ENCODE data around the genes CATSPER2 and TRIM69.

DNA sequence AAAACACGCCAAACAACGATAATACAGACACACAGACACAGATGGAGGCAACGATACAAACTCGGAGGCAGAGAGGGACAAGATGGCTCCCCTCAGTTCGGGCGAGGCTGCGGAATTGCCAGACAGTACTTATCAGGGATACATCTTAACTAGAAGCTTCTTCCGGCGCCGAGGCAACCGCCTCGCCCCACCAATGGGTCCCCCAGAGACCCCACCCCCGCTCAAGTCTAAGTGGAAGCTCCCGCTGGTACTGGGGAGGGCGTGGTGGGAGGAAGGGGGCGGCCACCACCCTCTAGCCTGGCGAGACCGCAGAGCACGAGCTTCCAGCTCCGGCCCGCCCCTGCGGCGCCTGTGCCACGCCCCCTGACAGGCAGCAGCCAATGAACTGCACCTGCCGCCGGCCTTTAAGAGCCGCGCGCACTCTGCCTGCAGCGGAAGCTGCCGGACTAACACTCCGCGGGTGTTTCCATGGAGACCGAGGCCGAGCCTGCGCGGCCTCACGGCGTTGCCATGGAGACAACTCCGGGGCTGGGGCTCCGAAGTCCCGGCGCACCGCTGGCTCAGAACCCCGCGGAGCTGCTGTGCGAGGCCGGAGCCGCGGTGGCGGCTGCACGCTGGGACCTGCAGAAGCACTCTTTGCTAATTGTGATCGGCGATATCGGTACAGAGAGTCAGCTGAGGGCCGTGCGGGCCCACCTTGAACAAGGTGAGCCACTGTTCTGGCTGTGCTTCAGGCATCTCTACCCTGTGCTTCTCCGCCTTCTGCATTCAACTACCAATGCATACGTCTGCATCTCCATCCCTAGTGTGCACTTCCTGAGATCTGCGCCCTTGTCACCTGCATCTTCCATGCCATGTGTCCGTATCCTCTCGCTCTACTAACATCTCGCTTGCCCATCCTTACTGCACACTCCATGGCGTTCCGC, 6.6 kb upstream of the MAP1A start:
- PRO-cap = unidirectional peak, minus-strand start at position 117 of the sequence; bidirectional peak, plus-strand start at position 563 of the sequence, minus-strand start at position 317 of the sequence
- RRBS = 1% methylated on average over 27 of the region's 65 CpGs

DNA sequence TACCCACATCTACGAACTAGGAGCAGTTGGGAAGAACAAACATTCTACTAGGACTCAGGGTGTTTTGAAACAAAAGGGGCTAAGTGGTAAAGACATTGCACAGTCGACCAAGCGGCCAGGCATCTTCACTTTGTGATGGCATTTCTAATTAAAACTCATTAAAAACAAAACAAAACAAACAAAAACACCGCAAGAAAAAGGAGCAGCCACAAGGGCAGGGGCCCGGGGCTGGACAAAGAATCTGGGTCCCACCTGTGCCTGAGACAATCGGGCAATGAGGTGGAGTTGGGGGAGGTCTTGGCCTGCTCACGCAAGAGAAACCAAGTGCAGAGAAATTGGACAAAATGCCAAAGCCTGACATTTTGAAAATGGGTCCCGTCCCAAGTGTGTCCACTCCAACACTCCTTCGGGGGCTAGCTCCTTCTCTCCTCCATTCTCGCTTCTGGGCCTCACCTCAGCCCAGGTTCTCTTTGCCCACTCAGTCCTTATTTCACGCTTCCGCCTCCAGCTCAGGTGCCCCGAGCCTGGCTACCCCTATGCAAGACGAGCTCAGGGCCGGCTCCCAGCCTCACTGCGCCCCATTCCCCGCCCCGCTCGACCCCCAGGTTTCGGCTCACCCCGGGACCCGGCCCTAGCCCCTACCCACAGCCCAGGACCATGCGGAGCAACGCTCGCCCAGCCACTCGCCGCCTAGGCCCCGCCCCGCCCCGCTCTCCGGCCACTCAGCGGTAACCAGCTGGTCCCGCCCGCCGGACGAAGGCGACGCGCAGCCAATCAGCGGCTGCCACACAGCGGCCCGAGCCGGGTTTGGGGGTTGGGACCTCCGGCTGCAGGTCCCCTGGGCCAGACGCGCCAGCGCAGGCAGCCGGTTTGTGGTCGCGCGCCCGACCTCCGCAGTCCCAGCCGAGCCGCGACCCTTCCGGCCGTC, at the start of gene CATSPER2:
Gene CATSPER2, minus strand, starts transcription at position 669 of the 928 bp plus-strand sequence.
- PRO-cap = no peak
- RRBS = 83% methylated on average over 16 of the region's 58 CpGs

DNA sequence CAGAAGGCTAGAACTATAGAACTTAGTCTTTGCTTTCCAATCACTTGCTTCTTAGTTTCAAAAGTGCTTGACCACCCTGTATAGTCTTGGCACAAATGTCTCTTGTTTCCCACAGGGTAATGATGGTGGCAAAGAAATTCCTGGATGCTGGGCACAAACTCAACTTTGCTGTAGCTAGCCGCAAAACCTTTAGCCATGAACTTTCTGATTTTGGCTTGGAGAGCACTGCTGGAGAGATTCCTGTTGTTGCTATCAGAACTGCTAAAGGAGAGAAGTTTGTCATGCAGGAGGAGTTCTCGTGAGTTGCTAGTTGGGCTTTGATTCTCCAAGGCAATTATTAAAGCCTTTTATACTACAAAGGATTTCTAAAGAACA, 10.2 kb downstream of the ELL3 start:
- PRO-cap = no peak
- RRBS = no CpG with 5 or more reads among the region's 2 CpGs

DNA sequence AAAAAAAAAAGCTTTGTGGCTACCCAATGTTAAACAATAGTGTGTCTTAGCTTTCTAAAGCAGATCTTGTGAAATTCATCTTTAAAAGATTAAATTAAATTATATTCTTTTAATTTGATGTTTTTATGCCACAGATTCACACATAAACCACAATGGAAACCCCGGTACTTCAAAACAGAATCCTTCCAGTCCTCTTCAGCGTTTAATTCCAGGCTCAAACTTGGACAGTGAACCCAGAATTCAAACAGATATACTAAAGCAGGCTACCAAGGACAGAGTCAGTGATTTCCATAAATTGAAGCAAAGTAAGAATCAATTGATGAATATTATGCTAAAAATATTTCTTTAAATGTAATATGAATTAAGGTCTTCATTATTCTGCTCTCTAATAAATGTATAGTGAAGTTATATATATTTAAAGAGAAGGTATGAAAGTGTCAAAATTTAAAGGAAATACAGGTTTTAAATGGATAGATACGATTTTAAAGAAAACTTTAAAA, 46.7 kb upstream of the CTDSPL2 start:
- PRO-cap = no peak
- RRBS = no CpG with 5 or more reads among the region's 3 CpGs

DNA sequence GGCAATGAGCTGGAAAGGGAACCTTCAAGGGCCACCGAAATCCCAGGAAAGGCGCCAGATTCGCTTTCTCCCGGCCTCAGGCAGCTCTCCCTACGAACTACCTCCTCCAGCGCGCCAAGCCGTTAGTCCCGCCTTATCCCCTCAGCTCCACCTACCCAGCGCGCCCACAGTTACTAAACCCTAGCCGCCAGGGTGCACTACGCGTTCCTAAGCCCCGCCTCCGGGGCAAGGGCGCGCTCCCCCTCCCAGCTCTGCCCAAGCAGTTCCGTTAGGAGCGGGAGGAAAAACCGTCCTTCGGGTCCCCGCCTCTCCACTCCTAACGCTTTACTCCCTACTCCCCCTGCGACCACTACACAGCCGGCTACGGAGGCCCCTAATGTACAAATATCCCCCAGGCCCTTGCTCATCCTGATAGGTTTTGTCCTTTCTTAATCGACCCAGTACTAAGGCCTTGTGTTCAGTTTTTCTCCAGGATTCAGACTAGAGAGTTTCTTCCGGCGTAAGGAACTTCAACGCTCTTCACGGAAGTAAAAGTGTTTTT, 405 bp upstream of the CTDSPL2 start:
- PRO-cap = bidirectional peak, plus-strand start at position 262 of the sequence, minus-strand start at position 318 of the sequence
- RRBS = 0% methylated on average over 6 of the region's 32 CpGs

GRCh38 chr15:44536282-44536959, 526 bp upstream of the EIF3J start:
- PRO-cap = bidirectional peak, plus-strand start at chr15:44536675, minus-strand start at chr15:44536677; bidirectional peak, plus-strand start at chr15:44537147, minus-strand start at chr15:44536857
- RRBS = 1% methylated on average over 17 of the region's 47 CpGs

DNA sequence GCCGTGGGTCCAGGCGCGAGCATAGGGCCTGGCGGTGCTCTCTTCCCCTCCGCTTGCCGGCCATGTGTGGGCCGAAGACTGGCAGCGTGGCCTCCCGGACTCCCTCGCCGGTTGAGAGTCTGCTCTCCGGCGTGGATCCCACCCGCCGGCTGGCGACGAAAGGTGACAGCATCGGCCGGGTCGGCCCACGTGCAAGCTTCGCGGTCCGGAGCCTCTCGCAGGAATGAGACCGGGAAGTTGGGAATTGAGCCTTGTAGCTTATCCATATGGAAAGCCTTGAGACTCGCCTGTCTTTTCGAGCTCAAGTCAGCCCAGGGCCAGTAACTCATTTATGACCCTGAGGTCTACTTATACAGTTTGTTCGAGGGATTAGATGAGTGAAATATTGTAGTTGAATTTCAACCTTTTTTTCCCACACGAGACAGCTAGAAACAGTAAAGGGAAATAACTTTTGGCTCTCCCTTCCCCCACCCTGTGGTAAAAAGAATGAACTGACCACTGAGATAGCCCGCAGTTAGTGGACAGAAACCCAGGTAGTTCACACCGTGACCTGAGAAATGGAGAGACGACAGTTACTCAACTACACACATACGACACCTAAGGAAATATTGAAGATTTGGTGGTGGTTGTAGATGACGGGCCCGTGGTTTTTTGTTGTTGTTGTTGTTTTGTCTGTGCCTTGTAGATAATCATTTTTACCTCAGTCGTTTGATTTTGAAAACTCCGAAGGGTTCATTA, 742 bp downstream of the EIF3J start:
- PRO-cap = unidirectional peak, minus-strand start at position 64 of the sequence; unidirectional peak, minus-strand start at position 225 of the sequence
- RRBS = under 1% methylated on average over 6 of the region's 38 CpGs

- PRO-cap = no peak
These were observed 12.0 kb downstream of the SPG11 start for GRCh38 chr15:44651375-44651959.

- PRO-cap = no peak
- RRBS = no CpG with 5 or more reads among the region's 2 CpGs
These were observed 4.0 kb downstream of the PATL2 start for GRCh38 chr15:44706912-44707814.

DNA sequence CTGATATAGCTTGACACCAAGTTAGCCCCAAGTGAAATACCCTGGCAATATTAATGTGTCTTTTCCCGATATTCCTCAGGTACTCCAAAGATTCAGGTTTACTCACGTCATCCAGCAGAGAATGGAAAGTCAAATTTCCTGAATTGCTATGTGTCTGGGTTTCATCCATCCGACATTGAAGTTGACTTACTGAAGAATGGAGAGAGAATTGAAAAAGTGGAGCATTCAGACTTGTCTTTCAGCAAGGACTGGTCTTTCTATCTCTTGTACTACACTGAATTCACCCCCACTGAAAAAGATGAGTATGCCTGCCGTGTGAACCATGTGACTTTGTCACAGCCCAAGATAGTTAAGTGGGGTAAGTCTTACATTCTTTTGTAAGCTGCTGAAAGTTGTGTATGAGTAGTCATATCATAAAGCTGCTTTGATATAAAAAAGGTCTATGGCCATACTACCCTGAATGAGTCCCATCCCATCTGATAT, 4.1 kb downstream of the B2M start:
- PRO-cap = no peak
- RRBS = no CpG with 5 or more reads among the region's 4 CpGs

- PRO-cap = no peak
- RRBS = no CpG with 5 or more reads among the region's 3 CpGs
These were observed 8.5 kb downstream of the B2M start for GRCh38 chr15:44719912-44720099.

GRCh38 chr15:44736152-44737070, at the start of gene TRIM69:
Gene TRIM69, plus strand, starts transcription at chr15:44736528.
- PRO-cap = no peak
- RRBS = no CpG with 5 or more reads among the region's 3 CpGs

GRCh38 chr15:44838655-44839222, 102.4 kb downstream of the TRIM69 start:
- PRO-cap = no peak
- RRBS = no CpG with 5 or more reads among the region's 3 CpGs

DNA sequence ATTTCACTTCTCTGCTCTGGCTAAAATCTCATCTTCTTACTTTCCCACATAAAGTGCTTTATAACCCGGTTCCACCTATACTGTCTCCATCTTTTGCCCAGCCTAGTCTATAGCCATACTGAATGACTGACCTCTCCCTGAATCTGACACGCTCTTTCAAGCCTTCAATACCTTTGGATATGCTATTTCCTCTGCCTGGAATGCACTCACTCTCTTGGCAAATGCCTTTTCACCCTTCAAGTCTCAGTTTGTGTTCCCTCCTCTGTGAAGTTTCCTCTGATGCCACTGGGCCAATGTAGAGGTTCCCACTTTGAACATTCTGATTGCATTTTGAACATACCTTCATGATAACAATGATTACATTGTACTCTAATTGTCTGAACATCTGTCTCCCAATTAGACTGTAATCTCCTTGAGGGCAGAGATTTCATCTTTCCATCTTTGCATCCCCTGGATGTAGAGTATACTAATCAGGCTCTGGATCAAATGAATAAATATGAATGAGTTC, 3.4 kb downstream of the DUOXA1 start:
- PRO-cap = no peak
- RRBS = no CpG with 5 or more reads among the region's 2 CpGs

DNA sequence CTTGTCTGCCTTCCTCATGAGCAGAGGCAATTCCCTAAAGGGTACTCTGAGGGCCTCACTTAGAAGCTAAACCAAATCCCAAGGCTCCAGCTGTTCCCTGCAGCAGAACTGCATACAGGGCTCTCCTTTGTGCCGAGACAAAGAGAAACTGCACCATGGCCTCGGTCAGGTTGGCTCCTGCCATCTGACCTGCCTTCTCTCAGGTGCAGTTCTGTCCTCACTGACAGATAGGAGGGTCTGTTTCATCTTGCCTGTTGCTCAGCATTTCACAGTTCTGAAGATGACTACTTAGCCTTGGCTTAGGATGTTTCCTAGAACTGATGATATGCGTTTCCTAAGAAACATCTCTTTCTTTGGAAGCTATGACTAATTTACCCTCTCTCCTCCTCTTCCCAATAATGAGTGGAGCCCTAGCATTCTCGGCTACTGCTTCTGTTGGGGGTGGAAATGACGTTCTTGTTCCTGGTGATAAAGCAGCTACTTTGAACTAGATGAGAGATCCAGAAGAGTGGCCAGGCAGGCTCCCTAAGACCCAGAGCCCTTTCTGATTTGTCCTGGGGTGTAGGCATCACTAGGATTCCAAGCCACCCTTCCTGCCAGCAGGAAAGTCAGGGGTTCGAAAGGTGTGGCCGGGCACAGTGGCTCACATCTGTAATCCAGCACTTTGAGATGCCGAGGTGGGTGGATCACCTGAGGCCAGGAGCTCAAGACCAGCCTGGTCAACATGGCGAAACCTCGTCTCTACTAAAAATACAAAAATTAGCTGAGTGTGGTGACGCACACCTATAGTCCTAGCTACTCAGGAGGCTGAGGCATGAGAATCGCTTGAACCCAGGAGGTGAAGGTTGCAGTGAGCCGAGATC, 27.3 kb downstream of the DUOX1 start:
- PRO-cap = no peak
- RRBS = no CpG with 5 or more reads among the region's 13 CpGs

GRCh38 chr15:45378887-45379439, 619 bp upstream of the GATM start:
- PRO-cap = no peak
- RRBS = no CpG with 5 or more reads among the region's 12 CpGs

DNA sequence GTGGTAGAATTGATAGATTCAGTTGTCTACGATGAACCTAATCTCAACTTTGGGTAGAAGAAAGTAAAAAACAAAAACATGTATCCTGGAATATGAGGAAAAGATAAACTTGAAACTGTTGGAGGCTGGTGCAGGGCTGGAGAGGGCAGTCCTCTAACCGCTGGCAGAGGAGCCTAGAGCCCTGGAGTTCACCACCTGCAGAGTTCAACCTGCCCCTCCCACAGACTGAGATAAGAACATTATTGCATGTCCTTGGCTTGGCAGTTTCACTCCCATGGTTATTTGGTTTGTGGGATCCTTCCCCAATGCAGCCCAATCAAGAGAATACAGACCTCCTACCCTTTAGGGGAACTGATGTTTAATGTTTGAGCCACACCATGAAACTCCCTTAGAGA, 1.1 kb downstream of the C15orf48 start:
- PRO-cap = no peak
- RRBS = no CpG with 5 or more reads among the region's 2 CpGs

DNA sequence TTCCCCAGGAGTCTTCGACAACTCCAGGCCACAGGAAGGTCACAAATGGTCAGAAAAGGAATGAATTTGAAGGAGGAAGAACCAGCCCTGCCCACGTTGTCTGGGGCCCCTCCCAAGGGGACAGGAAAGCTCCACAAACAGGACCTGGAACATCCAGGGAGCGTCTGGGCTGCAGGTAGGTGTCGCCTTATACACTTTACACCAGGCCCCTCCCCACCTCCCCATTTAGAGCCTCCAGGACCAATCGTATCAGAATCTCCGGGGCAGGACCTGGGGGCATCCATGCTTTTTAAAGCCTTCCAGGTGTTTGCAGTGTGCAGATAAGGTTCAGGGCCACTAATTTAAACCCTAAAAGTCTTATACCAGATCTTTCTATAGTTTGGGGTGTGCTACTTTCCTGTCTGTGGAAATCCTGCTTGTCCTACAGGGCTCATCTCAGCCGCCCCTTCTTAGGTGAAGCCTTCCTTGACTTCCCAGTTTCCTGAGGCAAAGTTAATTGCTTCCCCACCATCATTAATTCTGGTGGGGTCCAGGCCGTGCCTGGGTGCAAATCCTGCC, 18.3 kb downstream of the C15orf48 start:
- PRO-cap = no peak
- RRBS = no CpG with 5 or more reads among the region's 8 CpGs

GRCh38 chr15:45705535-45706187, 70.8 kb downstream of the SQOR start:
- PRO-cap = no peak
- RRBS = no CpG with 5 or more reads among the region's 13 CpGs

DNA sequence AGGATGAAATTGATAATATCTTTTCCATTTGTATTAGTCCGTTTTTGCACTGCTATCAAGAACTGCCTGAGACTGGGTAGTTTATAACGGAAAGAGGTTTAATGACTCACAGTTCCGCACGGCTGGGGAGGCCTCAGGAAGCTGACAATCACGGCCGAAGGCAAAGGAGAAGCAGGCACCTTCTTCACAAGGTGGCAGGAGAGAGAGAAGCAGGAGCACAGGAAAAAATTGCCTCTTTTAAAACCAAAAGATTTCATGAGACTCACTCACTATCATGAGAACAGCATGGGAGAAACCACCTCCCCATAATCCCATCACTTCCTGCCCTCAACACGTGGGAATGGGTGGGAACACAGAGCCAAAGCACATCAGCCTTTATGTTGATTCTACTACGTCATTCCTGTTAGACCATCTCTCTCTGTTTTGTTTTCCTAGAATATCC, 650.9 kb upstream of the SEMA6D start:
- PRO-cap = no peak
- RRBS = no CpG with 5 or more reads among the region's 8 CpGs

Measured in kidney (tissue), 2 donors.